Measurements from ENCODE around the genes COG1 and TTYH2.

DNA sequence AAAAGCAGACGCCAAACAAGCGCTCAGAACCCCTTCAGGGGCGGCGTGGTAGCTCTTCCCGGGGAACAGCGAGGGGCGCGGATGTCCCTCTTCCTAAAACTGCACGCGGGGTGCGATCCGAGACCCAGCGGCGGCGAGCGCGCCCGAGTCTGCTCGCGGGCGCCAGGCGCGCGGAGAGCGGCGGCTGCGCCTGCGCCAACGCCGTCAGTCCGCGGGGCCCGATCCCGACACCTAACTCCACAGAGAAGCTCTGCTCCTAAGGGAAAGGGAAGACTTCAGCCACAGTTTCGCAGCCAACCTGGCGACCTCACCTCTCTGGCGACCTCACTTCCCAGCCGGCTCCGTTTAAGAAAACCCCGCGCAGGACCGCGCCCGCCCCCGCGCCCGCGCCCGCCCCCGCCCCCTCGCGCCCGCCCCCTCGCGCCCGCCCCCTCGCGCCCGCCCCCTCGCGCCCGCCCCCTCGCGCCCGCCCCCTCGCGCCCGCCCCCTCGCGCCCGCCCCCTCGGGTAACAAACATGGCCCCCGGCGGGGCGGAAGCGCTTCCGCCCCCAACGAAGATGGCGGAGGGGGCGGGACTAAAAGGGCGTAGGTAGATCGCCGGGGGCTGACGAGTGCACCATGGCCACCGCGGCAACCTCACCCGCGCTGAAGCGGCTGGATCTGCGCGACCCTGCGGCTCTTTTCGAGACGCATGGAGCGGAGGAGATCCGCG is at the start of gene COG1:
TSS of gene COG1 (plus strand) at position 604 of the 712 bp plus-strand sequence.
- PRO-cap = bidirectional peak, plus-strand start at position 207 of the sequence, minus-strand start at position 145 of the sequence; bidirectional peak, plus-strand start at position 592 of the sequence, minus-strand start at position 347 of the sequence
- RAMPAGE, long total RNA, 4 experiments = no peak in any of the 4 experiments

DNA sequence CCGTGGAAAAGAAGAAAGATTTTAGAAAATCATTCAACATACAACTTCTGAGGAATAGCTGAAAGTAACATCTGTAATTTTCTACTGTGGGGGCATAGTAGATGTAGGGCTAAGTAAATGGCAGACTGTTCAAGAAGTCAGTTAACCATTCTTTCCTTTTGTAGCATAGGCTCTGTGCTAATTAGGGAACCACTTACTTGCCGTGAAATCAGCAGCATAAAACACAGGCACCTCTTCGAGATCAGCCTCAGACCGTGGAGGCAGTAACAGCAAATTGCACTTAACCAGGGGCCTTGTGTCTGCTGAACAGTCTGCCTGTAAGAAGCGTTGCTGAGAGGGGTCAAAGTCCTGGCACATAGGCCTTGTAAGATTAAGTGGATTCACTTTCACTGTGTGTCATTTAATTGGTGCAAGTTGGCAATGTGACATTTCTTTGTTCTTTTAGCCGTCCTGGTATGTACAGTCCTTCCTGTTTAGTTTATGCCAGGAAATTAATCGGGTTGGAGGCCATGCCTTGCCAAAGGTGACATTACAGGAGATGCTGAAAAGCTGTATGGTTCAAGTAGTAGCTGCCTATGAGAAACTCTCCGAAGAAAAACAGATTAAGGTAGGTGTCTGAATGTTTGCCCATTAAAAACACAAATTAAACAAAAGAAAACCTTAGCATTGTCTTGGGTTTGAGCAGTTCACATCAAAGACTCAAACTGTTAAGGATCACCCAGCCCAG is 10.5 kb downstream of the COG1 start:
- PRO-cap = no peak
- RAMPAGE, long total RNA, 4 experiments = no peak in any of the 4 experiments

- PRO-cap = no peak
- RAMPAGE, long total RNA, 4 experiments = no peak in any of the 4 experiments
These were observed 18.9 kb downstream of the COG1 start for GRCh38 chr17:73211646-73212188.

GRCh38 chr17:73261974-73262759 is 487 bp upstream of the CPSF4L start:
- PRO-cap = no peak
- RAMPAGE, long total RNA, 4 experiments = no peak in any of the 4 experiments

DNA sequence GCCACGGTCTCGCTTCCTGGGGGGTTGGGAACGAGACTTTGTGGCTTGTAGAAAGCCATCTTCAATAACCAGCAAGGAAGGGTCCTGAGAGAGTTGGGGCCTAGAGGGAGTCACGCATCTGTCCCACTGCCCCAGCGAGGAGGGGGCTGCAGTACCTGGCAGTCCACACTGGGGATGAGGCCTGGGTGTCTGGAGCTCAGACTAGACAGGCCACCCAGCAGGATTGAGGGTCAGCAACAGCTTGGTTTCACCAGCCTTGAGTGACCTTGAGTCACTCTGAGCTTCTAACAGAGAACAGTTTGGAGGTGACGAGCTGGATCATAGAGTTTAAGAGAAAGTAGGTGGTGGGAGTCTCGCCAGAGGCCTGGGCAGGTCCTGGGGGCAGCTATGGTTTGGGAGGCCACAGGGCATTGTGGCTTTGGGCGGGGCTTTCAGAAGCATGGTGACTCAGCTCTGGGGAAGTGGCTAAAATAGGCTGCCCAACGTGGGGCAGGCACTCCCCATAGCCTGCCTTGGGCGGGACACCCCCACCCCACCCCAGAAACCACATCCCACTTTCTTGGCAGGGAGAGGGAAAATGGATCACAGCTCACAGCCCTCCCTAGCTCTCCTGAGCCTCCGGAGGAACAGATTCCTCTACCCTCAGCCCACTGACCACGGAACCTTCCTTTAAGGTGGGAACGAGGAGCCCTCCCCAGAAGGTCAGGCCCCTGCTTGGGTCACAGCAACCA is 20.5 kb downstream of the CDC42EP4 start:
- PRO-cap = unidirectional peak, plus-strand start at position 565 of the sequence
- RAMPAGE, long total RNA, 4 experiments = no peak in any of the 4 experiments

- PRO-cap = no peak
- RAMPAGE, long total RNA, 4 experiments = no peak in any of the 4 experiments
These were observed 2.9 kb downstream of the CDC42EP4 start for GRCh38 chr17:73308868-73309322.

DNA sequence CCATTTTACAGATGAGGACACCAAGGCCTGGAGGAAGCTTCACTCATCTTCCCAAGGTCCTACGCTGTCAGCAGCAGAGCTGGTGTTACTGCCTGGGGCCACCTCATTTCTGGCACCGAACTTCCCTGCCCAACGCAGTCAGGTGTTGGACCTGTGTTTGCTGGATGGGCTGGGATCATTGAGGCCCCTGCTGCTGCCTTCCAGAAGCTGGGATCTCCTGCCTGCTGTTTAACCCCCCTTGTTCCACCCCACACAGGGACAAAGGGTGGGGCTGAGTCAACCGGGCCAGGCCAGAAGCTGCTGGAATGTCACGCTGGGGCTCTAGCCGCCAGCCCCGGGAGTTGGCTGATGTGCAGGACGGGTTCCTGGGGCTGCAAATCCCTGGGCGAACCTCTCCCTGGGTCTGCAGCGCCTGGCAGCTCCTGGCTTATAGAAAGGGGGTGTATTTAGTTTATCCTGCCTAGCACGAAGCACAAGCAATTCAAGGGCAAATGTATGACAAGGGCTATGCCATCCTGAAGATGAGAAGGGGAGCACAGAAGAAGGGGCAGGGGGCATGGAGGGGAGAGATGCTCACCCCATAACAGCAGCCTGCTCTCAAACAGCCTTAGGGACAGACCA is 44.4 kb upstream of the CDC42EP4 start:
- PRO-cap = no peak
- RAMPAGE, long total RNA, 4 experiments = no peak in any of the 4 experiments

- PRO-cap = no peak
- RAMPAGE, long total RNA, 4 experiments = no peak in any of the 4 experiments
These were observed 90.1 kb upstream of the CDC42EP4 start for GRCh38 chr17:73401801-73402345.

DNA sequence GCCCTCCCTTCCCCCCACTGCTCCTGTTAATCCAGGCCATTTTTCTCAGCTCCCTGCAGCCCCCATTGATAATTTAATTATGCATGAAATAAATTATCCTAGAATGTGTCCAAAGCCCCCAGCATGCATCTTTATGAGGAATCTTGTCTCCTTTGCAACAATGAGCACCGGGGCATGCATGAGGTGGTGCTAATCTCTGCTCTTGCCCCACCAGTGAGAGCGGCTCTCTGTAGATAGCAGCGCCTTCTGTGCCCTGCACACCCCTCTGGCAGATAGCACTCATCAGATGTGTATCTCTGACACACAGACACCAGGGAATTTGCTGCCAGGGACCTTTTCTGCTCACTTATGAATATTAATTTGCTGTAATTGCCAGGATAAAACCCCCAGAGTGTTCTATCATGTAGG is 140.2 kb upstream of the CDC42EP4 start:
- PRO-cap = no peak
- RAMPAGE, long total RNA, 4 experiments = no peak in any of the 4 experiments

GRCh38 chr17:73493244-73493700 is 151.0 kb downstream of the SDK2 start:
- PRO-cap = no peak
- RAMPAGE, long total RNA, 4 experiments = no peak in any of the 4 experiments

GRCh38 chr17:73640750-73641280 is 3.4 kb downstream of the SDK2 start:
- PRO-cap = no peak
- RAMPAGE, long total RNA, 4 experiments = no peak in any of the 4 experiments

DNA sequence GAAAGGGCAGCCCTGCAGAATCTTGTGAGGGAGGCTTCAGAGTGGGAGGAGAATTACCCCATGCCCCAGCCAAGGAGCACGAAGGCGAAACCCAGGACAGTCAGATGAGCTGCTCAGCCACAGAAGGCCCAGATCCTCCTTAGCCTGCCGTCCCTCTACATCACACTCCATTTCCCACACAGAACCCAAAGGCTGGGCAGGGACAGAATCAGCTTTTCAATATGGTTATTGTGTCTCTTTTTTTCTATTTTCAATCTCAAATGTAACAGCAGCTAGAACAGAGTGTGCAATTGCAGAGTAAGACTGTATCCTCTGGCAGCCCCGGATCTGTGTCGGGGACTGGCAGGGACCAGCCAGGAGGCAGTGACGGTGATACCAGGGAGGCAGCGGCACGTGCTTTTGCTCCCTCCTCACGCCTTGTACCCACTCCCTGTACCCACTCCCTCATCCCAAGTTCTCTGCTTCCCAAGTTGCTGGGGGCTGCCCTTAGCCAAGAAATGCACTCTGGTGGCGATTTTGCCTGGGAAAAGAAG is 3.8 kb upstream of the SDK2 start:
- PRO-cap = no peak
- RAMPAGE, long total RNA, 4 experiments = no peak in any of the 4 experiments

GRCh38 chr17:74212000-74212431 is 1.4 kb upstream of the TTYH2 start:
- PRO-cap = no peak
- RAMPAGE, long total RNA, 4 experiments = no peak in any of the 4 experiments

DNA sequence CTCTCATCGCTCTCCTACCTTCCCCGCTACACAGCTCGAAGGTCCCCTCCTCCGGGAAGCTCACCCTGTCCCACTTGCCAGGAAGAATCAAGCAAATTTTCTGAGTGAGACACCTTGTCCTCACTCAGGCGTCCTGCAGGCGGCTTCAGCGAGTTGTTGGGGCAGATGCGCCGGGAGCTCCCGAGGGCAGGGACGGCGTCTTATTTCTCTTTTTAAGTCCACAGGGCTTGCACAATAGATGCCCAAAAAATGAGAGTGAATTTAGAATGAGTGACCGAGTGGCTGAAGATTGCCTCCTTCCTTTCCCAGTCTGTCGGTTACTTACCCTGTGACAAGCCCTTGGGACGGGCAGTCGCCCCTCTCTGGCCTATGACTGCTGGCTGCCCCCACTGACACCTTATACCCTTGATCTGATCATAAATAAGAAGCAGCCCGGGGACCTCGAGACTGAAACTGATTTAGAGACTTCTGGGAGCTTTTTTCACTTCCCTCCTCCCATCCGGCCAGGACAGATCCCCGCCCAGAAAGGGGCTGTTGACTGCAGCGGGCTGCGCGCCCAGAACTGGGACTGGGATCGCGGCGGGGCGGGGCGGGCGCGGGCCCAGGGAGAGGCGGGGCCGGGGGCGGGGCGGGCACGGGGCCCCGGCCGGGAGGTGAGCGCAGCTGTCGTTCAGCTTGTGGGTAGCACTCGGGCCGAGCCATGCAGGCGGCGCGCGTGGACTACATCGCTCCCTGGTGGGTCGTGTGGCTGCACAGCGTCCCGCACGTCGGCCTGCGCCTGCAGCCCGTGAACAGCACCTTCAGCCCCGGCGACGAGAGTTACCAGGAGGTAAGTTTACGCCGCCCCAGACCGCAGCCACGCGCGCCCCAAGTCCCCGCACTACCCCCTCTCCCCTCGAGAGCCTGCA is at the start of gene TTYH2:
TSS of gene TTYH2 (plus strand) at position 684 of the 908 bp plus-strand sequence.
- PRO-cap = unidirectional peak, minus-strand start at position 209 of the sequence; bidirectional peak, plus-strand start at position 684 of the sequence, minus-strand start at position 455 of the sequence
- RAMPAGE, long total RNA, 4 experiments = start-site peak on the plus strand in 1 of 4 experiments, centred at position 661 of the sequence, 36 reads per replicate

DNA sequence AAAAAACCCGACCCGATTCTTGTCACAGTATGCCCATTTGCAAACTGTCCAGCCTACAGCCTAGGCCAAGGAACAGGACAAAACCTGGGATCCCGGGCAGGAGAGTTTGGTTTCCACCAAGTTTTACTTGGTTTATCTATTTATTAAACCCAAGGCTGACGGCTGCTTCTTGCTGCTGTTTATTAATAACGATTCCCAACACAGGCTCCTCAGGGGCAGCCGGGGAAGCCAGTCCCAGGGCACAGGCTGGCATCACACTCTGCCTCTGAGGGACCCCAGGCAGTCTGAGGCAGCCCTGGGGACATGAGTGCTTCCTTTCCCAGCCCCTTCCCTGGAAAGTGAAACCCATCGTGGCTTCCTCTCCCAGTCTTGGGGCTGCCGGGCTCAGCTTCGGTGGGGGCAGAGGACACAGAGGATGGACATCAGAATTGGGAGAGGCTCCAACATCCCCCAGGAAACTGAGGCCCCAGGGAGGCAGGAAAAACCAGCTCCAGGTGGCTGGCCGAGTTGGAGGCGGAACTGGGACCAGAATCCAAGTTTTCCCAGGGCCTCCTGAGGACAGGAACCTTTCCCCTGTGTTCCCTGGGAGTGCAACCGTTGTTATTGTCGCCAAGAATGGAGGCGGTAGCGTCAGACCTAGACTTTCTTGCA is 984 bp upstream of the KIF19 start:
- PRO-cap = no peak
- RAMPAGE, long total RNA, 4 experiments = no peak in any of the 4 experiments

DNA sequence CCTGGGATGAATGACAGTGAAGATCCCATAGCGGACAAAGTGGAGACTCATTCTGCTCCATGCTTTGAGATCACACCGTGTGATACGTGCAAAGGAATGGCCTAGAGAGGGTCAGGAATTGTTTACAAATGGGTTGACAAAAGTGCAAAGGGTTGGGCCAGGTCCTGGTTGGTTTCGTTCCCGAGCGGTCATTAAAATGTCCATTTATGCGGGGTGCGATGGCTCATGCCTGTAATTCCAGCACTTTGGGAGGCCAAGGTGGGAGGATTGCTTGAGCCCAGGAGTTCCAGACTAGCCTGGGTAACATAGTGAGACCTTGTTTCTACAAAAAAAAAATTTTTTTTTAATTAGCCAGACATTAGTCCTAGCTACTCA is 15.9 kb downstream of the GPRC5C start:
- PRO-cap = no peak
- RAMPAGE, long total RNA, 4 experiments = no peak in any of the 4 experiments

GRCh38 chr17:74449559-74450182 is 16.8 kb upstream of the CD300A start:
- PRO-cap = no peak
- RAMPAGE, long total RNA, 4 experiments = no peak in any of the 4 experiments

DNA sequence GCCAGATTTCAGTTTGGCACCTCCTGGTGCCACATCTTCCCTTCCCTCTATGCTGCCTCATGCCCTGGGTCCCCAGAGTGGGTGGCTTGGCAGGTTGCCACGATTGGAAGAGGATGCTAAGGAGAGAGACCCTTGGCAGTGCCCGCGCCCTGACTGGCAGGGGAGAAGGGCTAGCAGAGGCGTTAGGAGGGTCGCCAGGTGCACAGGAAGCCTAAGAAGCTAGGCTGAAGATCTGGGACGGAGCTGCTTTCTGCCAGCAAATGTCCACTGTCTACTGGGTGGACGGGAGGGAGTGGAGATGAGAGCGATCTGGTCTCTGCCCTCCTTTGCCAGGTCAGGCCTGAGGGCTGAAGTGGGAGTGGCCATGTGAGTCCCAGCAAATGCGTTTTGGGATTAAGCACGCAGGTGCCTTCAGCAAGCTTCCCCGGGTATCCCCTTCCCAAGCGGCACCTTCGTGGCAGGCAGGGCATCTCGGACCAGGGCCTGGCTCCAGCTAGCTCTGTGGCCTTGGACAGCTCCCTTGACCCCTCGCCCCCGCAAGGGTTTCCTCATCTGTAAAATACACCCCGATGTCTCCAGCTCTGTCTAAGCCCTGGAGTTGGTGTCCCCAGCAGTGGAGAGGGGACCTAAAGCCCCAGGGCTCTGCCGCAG is 13.4 kb upstream of the CD300A start:
- PRO-cap = unidirectional peak, plus-strand start at position 379 of the sequence
- RAMPAGE, long total RNA, 4 experiments = no peak in any of the 4 experiments

- PRO-cap = no peak
- RAMPAGE, long total RNA, 4 experiments = no peak in any of the 4 experiments
These were observed 2.5 kb upstream of the CD300A start for GRCh38 chr17:74463953-74464339.

GRCh38 chr17:74478558-74479093 is 12.2 kb downstream of the CD300A start:
- PRO-cap = no peak
- RAMPAGE, long total RNA, 4 experiments = no peak in any of the 4 experiments

All from esophagus squamous epithelium (tissue), 4 donors.